Thoracic aorta (tissue), 1 donor: ENCODE data around the genes ALDH1A1 and C9orf40.

GRCh38 chr9:70479685-70480164, 65.3 kb upstream of the KLF9 start:
- RAMPAGE, long total RNA: start-site peak on the minus strand at chr9:70479945-70479950, 22 reads

DNA sequence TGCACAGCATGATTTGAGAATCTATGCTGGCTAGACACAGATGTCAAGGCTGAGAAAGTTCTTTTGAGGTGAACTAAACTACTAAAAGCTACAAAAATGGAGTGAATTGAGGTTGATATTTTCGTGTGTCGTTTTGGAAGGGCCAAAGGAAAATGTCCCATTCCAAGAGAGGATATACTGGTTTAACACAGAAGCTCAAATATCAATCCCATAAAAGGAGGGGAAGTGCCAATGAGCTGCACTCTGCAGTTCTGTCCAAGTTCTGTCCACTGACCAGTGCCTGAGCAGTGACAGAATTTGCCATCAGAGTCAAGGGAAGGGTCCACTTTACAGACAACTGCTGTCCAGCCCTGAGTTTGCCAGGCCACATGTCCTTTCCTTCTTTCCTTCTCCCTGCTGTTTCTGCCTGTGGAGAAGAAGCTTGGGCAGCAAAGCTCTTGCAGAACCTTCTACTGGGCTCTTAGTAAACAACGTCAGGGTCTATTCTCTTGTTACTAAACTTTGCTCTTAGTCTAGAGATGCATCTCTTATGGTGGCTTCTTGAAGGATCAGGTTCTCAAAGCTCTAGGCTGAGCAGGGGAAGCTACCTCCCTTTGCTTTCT, 198.9 kb upstream of the KLF9 start:
- RAMPAGE, long total RNA: no peak

DNA sequence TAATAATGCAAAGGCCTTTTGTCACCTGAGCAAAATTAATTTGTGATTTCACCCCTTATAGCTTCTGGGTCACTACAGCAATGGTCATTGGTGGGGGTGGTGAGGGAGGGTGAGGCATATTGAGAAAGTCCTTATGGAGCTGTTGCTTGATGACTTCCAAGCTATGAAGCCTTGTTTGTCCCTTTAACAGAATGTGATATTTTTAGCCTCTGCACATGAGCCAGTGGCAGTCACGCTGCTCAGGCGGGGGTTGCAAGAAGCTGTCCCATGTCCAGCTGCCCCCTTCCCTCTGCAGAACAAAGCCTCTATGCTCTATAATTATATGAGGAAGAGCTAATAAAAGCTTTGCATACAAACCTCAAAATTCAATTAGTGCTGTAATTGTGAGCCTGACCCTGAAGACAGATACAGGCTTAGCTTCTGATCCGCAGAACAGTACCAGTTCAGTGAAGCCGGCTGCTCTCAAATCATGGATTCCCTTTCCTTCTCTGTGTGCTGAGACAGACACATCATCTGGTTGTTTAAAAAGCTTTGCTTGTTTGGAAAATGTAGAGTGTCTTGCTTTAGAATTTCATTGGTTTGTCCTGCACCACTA, 200.7 kb upstream of the KLF9 start:
- RAMPAGE, long total RNA: no peak

DNA sequence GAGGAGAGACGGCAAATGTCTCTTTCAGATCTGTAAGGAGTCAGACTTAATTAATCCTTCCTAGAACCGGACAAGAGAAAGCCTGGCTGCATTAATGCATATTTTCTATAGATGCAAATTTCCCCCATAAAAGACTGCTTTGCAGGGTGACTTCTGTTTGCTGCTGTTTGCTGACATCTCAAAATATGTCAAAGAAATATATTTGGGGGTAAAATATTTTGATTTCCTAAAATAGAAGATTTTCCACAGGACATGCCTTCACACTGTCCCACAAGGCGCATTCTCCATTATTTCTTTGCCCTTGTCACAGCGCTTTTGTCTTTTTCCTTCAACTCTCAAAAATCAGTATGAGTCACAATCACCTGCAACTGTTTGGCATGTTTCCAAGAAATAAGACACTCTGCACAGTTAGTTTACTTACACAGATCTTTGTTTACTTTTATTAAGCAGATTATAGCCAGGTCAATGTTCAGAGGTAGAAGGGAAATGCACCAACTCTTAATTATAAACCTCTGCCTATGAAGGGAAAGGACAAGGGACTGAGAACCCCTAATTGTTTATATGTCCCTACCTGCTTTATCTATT, 9.6 kb downstream of the CEMIP2 start:
- RAMPAGE, long total RNA: no peak

DNA sequence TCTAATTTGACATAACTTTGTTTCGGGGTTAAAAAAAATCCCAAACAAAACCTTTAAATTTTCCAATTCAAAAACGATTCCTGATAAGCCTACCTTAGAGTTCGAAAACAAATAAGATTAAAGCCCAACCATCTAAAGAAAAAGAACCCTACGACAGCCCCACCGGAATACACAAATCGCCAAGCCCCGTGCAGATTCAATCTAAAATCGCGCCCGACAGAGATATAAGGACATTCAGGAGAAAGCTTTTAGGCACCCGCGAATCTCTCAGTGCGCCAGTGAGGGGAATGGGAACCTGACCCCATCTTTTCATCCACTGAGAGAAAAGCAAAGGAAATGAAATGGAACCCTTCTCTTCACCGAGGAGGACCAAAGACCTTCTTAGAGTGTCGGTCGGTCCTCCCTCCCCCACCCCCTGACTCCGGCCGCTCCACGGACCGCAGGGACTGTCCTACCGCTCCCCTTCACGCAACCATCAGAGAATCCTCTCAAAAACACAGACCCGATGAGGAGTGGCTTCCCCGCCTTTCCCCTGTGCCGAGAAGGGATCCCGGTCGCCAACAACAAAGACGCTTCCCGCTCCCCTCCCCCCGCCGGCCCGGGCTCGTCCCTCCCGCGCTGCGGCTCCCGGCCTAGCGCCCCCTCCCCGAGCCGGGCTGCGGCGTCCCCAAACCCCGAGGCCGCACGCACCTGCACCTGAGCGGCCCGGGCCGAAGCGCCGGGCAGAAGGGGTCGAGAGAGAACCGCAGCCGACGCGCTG, 869 bp downstream of the ABHD17B start:
- RAMPAGE, long total RNA: start-site peak on the minus strand centred at position 270 of the sequence, 241 bp wide, 8 reads

DNA sequence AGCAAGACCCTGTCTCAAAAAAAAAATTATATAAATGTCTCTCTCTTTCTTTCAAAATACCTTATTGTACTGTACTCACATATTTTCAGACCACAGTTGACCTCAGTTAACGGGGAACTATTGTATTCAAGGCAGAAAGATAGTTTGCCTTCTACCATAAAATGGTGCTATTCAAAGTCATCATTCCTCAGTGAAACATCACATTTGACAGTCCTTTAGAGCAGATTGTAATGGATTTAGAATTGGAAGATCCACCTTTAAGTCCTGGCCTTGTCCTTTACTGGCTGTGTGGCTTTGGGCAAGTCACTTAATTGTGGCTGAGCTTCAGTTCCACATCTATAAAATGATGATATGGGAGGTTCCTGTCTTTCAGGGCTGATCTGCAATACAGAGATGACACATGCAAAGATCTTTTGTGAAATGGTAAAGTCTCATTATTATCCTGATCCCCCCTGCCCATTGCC, 58.4 kb downstream of the ZFAND5 start:
- RAMPAGE, long total RNA: no peak

GRCh38 chr9:72352879-72353353, 12.1 kb downstream of the ZFAND5 start:
- RAMPAGE, long total RNA: no peak

- RAMPAGE, long total RNA: no peak
These were observed 60.5 kb upstream of the TMC1 start for GRCh38 chr9:72461006-72461293.

GRCh38 chr9:72680400-72680965, 159.1 kb downstream of the TMC1 start:
- RAMPAGE, long total RNA: no peak

DNA sequence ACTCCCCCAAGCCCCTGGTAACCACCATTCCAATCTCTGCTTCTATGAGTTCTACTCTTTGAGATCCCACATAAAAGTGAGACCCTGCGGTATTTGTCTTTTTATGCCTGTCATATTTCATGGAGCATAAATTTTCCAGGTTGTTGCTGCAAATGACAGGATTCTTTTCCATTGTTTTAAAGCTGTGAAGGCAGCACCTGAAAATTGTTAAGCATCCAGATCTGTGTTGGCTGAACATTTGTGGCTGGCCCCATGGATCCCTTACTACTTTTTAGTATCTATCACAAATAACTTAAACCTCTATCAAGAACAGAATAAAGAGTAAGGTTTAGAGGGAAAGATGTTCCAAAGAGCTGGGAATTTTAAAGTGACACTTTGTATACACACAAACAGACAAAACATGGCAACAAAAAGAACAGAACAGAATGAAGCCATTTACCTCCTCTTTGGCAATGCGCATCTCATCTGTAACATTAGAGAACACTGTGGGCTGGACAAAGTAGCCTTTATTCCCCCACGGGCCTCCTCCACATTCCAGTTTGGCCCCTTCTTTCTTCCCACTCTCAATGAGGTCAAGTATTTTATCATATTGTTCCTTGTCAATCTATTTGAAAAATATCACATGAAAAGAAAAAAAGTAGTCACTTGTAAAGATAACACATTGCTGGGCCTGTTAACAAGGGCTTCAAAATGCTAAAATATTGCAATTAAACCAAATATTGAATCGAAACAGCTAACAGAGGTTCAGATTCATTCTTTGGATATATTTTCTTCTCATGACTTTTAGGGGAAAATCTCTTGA, 41.1 kb downstream of the ALDH1A1 start:
- RAMPAGE, long total RNA: no peak

DNA sequence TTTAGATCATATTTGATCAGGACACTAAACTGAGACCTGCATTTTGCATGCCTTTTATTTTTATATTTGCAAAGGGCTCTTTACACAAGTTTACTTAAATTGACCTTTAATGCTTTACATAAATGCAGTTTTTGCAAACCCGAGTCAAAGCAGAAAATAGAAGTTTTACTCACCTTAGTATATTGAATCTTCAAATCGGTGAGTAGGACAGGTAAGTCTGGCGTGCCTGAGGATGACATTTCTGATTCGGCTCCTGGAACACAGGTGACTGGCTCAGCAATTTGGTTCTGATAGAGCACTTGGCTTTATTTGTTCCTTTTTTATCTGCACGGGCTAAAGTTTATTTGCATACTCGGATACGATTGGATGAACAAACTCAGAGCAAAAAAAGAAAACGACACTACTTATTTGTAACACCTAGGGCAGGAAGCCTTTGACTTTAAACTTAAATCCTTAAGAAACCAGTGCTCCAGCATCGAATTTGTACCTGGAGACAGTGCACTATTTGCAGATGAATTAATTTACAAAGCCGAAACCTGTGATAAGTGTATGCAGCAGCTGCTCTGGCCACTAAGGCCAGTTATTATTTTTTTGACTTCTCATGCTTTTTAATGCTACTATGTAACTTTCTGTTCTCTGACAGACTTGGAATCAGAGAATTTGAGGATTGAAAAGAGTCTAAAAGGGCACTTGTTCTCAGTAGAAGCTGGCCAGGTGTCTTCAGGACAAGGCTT, at the start of gene ALDH1A1:
ALDH1A1 (minus strand) TSS at position 292 of the 734 bp plus-strand sequence.
- RAMPAGE, long total RNA: start-site peak on the minus strand centred at position 285 of the sequence, 30 bp wide, 306 reads

DNA sequence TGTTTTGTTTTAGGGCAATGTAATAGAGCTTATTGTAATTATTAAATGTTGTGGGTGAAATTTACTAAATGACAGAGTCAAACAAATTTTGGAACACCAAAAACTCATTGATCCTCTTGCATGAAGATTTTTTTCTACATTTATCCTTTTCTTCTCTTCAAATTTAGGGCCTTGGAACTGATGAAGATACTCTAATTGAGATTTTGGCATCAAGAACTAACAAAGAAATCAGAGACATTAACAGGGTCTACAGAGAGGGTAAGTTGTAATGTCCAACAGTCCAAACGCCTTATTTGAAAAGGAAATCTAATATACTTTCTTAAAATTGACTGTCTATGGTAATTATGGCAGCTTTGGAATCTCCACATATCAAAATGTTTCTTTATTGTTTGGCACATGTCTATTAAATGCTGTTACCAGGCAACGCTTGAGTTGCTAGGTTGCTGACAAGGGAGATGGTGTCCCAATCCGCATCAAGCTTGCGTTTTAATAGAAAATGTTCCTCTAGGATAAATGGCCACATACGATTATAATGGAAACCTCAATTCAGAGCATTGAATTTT, 9.1 kb downstream of the ANXA1 start:
- RAMPAGE, long total RNA: no peak

DNA sequence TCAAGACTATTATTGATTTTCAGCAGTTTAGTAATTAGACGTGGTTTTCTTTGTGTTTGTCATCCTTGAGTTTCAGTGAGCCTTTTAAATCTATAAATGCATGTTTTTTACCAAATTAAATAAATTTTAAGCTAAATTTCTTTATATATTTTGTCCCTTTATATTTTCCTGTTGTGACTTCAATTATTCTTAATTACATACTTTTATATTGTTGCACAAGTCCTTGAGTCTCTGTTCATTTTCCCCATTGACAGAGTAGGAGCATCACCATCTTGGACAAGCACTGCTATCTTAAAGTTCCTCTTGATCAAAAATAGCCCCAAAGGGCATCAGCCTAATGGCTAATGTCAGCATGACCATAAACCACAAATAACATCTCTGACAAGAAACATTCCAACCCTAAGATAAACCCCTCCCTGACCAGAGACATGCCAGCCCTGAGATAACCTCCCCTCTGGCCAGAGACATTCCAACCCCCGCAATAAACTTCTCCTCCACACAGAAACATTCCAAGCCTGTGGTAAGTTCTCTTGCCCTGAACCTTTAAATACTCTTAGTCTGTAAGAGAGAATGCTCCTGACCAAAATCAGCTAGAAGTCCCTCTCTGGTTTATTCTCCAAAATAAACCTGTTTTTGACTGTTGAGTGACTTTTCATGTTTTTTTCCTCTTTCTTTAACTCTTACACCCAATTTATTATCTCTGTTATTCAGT, 293.7 kb downstream of the ANXA1 start:
- RAMPAGE, long total RNA: no peak

DNA sequence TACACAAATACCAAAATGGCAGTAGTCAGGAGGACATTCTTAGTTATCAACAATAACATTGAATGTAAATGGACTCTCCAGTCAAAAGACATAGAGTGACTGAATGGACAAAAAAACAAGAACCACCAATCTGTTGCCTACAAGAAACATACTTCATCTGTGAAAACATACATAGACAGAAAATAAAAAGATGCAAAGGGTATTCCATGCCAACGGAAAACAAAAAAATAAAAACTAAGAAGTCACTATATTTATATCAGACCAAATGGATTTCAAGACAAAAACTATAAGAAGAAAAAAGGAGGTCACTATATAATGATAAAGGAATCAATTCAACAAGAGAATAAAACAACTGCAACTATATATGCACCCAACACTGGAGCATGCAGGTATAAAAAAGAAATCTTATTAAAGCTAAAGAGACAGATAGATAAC, 479.4 kb upstream of the RORB start:
- RAMPAGE, long total RNA: no peak

DNA sequence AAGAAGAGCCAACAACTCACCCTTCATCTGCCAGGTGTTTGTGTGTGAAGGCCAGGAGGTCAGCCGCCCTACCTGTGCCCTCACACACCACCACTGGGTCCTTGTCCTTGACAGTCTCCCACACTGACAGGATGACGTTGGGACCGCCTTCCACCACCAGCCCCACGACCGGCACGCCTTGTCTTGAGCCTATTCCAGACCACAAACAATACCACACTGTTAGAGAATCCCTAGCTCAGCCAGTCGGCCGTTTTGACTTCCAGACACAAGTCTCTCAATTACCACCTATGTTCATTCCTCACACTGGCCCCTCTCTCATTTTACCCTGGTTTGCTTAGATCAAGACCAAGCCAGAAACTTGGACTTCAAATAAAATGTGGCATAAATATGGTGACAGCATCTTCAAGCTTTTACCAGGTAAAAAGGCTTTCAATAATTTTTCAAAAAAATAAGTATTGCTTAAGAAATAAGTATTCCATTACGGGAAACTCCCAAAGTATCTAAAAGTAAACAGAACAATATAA, 66.0 kb downstream of the TRPM6 start:
- RAMPAGE, long total RNA: no peak

GRCh38 chr9:74952081-74953223, at the start of gene C9orf40:
TSS of gene C9orf40 (minus strand) at chr9:74952912.
- RAMPAGE, long total RNA: start-site peak on the minus strand at chr9:74952905-74952916, 12 reads

DNA sequence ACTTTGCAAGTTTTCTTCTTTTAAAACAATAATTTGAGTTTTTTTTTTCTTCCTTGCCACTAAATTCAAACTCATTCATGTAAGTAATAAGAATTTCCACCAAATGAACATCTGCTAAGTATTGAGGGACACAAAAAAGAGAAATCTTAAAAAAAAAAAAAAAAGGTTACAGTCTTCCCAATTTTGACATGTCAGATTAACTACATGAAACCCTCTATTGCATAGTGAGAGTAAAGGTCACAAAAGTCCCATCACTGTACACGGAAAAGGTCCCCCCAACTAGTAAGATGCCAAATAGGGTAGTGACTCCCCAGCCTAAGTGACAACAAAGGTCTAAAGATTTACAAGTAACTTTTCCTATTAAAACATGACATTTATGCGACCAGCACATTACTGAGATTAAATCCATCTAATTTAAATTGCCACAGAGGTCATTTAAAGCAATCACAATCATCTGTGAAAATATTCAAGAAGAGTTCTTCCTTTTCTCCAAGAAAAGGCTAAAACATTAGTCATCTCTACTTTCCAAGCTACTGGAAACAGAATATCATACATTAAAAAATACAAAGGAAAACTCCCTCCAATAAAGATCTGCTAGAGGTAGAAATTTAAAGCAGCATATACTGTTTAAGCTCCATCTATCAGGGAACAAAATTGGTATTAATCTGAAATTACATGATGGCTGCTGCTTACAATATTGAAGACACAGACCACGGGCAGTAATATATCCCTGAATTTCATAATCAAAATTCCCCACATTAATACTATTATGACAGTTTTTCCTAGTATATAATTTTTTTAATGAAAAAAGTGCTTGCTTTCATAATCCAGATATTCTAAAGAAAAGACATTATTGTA, 29.4 kb upstream of the C9orf40 start:
- RAMPAGE, long total RNA: no peak

DNA sequence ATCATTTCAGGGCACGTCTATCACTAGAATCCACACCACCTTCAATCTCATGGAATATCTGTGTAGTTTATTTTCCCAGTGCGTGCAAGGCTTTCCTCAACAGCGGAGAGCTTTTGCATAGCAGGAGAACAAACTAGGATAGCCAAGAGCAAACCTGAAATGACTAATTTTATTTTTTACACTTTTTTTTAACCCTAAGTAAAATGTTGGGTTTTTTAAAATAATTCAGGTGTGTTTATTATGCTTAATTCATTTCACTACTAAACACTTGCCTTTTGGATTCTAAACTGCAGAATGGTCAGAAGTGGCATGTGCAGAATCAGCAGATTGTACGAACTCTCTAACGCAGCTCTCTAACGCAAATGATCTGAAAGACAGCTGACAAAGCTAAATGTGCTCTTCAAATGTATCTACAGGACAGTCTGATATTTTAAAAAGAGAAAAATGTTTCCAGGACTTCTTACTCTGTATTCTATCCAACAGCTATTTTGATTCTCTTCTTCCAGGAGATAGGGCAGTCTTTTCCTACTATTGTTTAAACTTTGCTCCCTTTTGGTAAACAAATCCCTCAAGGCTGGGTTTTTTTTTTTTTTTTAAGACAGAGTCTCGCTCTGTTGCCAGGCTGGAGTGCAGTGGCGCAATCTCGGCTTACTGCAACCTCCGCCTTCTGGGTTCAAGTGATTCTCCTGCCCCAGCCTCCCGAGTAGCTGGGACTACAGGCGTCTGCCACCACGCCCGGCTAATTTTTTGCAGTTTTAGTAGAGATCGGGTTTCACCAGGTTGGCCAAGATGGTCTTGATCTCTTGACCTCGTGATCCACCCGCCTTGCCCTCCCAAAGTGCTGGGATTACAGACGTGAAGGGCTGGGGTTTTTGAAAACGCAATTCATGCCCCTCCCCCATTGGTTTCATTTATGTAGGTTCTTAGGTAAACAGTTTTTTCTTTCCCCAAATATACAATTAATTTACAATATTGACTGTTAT, 1.3 kb downstream of the NMRK1 start:
- RAMPAGE, long total RNA: no peak

DNA sequence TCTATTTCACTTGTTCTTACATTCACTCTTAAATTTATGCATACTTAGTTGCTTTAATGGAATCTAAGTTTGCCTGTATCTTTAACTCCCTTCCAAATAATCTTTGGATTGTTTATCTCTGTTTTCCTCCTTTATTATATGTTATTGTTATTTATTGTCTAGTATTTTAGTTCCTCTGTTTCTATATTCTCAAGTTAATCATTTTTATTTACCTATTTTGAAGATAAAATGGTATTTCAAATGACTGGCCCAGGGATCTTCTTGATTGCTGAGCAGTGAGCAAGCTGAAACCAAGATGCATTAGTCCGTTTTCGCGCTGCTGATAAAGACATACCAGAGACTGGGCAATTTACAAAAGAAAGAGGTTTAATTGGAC, 94.7 kb downstream of the OSTF1 start:
- RAMPAGE, long total RNA: start-site peak on the plus strand centred at position 171 of the sequence, 145 bp wide, 10 reads

GRCh38 chr9:76255970-76256574, 138.2 kb downstream of the RFK start:
- RAMPAGE, long total RNA: no peak